NT2/D1 (cell line): ENCODE measurements around a stretch of chr13.

- RRBS, 2 experiments: no CpG with 5 or more reads among the region's 54 CpGs
Measured at GRCh38 chr13:113063990-113065117, 41.2 kb upstream of the F7 start.

DNA sequence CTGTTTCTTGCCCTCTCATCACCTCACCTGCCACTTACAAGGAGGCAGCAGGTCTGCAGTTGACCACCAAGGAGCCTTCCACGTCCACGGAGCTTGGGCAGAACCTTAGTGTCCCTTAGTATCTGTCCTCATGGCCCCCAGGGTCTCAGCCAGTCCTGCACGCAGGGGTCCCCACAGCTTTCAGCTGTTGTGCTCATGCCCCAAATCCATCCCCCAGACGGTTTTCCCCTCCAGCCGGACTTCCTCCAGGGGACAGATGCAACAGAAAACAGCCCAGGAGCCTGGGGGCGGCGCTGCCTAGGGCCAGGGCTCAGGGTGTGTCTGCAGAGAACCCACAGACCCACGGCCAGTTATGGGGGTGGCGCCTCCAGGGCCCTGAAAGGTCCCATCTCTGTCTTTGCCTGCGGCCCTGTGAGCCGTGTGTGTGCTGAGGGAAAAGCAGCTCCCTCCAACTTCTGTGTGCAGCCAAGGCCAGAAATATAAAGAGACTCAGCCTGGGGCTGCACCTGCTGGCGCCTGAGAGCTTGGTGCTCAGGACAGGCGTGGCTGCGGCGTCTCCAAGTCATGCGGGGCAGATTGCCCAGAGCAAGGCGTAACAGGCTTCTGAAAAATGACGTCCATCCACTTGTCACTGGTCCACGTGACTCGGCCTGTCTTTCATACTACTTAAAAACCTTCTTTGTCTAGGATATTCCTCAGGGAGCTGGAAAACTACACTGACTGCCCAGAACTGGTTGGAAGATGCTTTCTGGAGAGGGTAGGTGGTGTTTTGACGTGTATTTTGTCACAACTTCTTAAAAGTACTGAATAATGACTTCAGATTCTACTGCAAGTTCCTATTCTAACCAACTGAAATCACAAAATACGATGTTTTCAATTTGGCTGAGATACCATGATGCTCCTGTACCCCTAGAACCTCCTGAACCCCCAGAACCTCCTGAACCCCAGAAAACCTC lies 22.0 kb upstream of the F7 start:
- RRBS, 2 experiments: no CpG with 5 or more reads among the region's 22 CpGs

DNA sequence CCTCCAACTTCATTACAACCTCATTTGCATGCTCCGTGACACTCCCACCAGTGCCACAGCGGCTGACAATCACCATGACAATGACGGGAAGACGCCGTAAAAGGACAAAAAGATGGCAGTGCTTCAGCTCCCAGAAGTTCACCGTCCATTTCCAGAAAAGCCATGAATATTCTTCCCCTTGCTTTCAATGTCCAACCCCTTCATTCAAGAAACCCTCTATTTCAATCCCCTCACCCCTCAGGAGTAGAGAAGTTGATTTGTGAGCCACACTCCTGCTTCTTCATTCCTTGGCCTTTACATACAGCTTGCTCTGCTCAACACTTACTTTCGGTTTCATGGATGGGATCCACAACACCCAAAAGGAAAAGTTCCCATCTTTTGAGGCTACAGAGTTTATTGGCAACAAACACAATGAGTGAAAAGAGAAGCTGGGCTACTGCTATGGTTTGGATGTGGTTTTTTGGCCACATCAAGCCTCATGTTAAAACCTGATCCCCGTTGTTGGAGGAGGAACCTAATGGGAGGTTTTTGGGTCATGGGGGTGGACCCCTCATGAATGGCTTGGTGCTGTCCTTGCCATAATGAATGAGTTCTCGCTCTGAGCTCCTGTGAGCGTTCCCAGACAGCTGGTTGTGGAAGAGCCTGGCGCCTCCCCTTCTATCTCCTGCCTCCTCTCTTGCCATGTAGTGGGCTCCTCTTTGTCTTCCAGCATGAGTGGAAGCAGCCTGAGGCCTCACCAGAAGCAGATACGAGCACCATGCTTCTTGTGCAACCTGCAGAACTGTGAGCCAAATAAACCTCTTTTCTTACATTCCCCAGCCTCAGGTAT lies 19.8 kb downstream of the PCID2 start:
- RRBS, 2 experiments: no CpG with 5 or more reads among the region's 12 CpGs

DNA sequence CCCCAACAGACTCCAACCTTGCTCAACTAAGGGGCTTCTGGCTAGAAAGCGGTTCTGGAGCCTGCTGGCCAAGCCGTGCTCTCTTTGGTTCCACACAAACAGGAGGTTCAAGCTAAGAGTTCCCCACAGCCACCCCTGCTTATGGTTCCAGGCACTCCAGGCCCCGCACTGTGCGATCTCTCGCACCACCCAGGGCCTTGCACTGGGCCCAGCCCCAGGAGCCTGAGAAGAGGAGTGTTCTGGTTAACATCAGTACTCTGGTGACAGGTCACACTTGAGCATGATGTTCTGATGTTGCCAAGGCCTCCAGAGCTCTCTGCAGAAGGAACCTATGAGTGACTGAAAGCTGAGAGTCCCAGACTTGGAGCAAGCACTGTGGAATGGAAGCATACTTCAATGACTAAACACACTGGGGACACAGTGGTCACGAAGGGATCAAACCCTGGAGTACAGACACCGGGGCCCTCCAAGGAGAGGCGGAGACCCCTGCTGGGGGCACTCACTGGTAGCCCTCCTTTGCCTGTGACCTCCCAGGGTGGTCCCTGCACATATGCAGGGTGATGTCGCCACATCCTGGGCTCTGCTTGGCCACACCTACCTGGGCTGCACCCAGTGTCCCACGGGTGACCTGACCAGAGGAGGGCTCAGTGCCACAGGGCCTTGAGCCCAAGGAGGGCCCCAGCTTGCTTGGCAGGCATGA lies 4.3 kb downstream of the PCID2 start:
- RRBS, 2 experiments: no CpG with 5 or more reads among the region's 10 CpGs

DNA sequence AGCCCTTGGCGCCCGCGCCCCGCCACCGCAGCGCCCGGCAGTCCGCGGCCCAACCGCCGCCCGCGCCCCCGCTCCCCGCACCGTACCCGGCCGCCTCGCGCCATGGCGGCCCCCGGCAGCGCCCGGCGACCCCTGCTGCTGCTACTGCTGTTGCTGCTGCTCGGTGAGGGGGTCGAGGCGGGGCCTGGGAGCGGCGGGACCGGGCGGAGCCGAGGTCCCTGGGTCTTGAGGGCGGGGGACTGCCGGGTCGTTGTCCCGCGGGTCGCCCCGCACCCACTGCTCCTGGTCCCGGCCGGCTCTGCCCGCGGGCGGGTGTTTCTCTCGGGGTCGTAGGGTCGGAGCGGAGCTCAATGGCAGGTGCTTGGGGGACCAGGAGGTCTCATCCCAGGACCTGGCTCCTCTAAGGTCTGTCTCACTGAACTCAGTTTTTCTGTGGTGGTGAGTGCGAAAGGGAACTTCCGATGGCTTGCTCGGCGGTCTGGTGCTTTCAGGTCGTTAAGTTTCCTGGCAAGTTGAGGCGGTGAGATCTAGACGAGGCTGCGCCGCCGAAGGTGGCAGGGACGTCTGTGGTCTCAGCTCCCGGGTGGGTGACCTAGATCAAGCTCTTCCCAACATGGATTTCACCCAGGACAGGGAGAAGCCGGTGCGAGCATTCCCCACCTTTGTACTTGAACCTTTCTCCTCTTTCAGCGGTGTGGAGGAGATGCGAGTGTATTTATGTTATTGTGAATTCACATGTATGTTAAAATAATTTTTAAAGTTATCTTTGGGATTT lies 481 bp downstream of the LAMP1 start:
- RRBS, 2 experiments: 2% methylated on average over 33 to 34 of the region's 65 CpGs

GRCh38 chr13:113300087-113300455 lies 3.0 kb downstream of the LAMP1 start:
- RRBS, 2 experiments: no CpG with 5 or more reads among the region's 10 CpGs

DNA sequence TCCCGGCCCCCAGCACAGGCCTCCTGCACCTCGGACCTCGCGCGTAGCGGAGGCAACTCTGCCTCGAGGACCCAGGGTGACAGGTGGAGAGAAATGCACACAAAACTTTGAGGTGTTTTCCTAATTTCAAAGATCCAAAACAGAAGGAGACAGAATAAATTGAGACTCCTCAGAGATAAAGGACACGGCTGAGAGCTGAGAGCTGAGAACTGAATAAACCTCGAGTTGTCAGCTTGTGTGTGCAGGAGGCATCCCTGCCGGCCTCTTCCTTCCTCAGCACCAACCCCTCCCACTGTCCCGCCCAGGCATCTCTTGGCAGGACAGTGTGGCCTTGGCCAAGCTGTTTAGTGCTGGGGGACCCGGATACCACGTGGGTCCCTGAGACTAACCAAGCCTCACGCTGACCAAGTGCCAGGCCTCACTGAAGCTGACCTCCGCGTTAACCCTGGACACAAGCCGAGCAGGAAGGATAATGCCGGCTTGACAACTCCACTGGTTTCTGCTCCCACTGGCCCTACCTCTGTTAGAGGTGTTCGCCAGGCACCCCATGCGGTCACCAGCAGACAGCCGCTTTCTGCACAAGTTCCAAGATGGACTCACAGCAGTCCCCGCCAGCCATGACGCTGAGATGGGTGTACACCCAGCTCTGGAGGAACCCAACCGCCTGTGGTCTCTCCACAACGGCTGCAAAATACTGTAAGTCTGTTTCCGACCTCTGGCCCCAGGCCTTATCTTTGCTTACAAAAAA lies 12.5 kb downstream of the GRTP1 start:
- RRBS, 2 experiments: 89% methylated on average over 5 of the region's 26 CpGs; no CpG with 5 or more reads in 1 of the 2 experiments

- RRBS, 2 experiments: 92 to 95% methylated on average over 9 to 13 of the region's 39 CpGs
Measured at GRCh38 chr13:113364896-113365487, 1.1 kb upstream of the GRTP1 start.

GRCh38 chr13:113429669-113429868 lies 23.7 kb downstream of the ADPRHL1 start:
- RRBS, 2 experiments: no CpG with 5 or more reads among the region's 8 CpGs

DNA sequence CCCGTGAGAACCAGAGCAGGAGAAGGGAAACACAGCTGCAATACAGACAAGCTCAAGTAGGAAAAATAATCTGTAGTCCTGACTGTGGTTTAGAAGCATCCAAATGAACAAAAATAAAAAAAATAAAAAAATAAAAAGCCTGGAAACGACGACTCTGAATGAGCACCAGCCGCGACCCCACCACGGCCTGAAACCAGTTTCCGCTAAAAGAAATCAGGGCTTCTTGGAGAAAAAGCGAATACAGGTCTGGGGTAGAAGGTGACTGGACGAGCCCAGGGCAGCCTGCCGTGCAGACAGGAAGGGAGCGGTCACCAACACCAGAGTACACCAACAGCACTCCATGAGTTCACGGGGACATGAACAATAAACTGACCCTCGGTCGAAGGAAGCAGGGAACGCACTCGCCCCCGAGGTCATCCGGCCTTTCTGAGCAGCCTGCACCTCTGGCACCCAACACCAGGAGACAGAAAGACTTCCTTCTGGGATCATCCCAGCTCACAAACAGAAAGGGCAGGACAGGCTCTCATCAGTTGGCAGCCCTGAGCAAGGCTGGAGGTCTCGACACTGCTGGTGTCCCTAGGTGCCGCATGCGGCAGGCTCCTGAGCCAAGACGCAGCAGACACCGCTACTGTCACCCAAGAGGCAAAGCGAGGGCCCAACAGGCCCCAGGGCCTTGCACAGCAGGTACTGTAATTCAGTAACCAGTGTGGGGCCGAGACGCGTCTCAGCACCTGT lies 18.2 kb downstream of the DCUN1D2 start:
- RRBS, 2 experiments: no CpG with 5 or more reads among the region's 27 CpGs

GRCh38 chr13:113545615-113546295 lies 38.8 kb upstream of the TFDP1 start:
- RRBS, 2 experiments: 84 to 96% methylated on average over 6 to 8 of the region's 18 CpGs

GRCh38 chr13:113588208-113589136 lies 3.9 kb downstream of the TFDP1 start:
- RRBS, 2 experiments: no CpG with 5 or more reads among the region's 6 CpGs

- RRBS, 2 experiments: no CpG with 5 or more reads among the region's 14 CpGs
Measured at GRCh38 chr13:113616963-113617563, 32.5 kb downstream of the TFDP1 start.

DNA sequence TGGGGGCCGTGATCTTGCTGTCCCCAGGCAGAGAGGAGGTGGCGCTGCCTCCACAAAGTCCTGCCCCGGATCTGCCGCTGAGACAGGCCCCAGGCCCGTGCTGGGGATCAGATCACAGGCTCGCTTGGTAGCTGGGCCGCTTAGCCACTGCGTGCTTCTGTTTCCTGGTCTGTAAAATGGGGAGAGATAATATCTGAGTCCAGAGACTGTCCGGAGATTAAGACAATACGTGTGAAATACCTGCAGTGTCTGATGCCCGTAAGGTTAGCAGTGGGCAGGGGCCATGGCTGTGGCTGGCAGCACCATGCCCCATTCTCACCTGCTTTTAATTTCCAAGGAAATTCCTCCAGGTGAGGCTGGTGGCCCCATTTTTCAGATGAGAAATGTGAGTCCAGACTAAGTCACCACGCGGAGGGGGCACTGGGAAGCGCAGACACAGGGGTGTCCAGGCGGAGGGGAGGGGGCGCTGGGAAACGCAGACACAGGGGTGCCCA lies 3.3 kb downstream of the GRK1 start:
- RRBS, 2 experiments: no CpG with 5 or more reads among the region's 17 CpGs

DNA sequence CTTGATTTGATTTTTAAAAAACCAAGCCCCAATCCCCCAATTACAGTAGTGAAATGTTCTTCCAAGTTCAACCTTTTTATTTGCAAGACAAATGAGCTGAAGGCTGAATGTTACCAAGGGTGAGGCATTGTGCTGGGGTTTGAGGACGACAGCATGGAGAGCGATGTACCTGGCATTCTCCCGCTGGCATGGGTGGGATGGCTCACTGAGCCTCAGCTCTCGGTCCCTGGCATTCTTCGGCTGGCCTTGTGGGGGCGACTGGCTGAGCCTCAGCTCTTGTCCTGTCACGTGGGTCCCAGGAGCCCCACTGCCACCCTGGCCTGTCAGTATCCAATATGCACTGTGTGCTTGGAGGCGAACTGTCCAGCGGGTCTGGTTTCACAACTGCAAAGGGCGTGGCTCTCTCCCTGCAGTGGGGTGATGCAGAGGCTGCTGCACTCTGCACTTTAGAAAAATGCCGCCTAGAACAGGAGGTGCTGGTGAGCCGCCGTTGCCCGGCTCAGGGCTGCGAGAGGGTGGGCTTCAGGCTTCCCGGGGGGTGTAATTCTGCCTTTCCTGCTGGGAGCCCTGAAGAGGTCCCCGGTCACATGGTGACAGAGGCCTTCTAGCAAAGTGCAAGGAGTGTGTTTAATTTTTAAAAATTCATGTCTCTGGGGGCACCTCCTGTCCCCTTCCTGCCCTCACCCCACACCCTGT lies 17.1 kb upstream of the TMEM255B start:
- RRBS, 2 experiments: no CpG with 5 or more reads among the region's 17 CpGs

DNA sequence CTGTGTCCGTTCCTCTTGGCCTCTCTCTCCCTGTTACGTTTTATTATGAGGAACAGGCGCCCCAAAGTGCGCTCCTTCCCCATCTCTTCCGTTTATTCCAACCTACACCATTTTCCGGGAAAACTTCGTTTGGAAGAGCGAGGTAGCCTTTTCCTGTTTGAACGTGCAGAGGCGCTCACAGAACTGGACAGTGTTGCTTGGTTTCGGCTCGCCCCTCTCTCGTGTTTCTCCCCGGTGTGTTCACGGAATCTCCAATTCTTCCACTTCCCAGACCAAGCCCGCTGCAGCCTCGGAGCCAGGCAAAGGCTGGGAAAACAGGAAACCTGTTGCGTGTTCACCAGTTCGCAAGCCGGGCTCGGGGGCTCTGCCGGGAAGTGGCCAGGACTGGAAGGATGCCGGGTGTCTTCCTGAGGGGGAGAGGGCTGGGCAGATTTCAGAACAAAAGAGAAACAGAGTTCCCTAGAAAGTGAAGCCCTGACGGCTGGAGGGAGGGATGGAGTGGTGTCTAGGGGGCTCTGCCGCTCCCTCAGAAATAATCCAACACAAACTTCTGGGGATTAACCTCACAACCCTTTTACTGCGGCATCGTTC lies 684 bp downstream of the TMEM255B start:
- RRBS, 2 experiments: 6 to 7% methylated on average over 4 to 11 of the region's 27 CpGs

GRCh38 chr13:113860376-113860477 lies 3.6 kb downstream of the GAS6 start:
- RRBS, 2 experiments: 61 to 67% methylated on average over 1 of the region's 2 CpGs

GRCh38 chr13:114020853-114021381 lies 47.0 kb upstream of the C13orf46 start:
- RRBS, 2 experiments: 97 to 98% methylated on average over 7 of the region's 24 CpGs

DNA sequence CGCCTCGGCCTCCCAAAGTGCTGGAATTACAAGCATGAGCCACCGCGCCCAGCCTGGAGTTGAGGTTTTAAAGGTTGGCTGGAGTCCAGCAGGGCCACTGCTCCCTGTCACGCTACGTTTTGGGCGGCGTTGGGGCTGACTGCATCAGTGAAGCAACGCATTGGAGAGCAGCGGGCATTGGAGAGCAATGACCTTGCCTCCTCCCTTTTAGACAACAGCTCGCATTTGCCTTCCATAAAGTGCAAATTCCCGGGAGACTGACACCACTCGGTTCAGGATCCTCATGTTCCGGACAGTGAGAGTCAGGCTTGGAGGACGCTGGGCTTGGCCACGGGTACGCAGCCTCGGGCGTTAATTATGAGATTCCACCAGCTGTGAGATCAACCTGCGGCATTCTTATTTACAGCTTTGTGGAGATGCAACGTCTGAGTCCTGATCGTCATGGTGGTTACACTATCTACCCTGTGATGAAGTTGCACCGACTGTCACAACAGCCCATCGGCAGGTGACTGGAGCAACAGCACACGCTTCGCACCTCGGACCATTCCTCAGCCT lies 63.0 kb upstream of the C13orf46 start:
- RRBS, 2 experiments: no CpG with 5 or more reads among the region's 27 CpGs

- RRBS, 2 experiments: 6 to 15% methylated on average over 2 to 3 of the region's 53 CpGs
Measured at GRCh38 chr13:114130624-114131749, 1.4 kb downstream of the RASA3 start.